Metastatic Lung Carcinoma in the Adrenal Gland (tissue), 1 donor: ENCODE results near the genes FOXO3B, CDRT15L2, USP22 and NATD1.

DNA sequence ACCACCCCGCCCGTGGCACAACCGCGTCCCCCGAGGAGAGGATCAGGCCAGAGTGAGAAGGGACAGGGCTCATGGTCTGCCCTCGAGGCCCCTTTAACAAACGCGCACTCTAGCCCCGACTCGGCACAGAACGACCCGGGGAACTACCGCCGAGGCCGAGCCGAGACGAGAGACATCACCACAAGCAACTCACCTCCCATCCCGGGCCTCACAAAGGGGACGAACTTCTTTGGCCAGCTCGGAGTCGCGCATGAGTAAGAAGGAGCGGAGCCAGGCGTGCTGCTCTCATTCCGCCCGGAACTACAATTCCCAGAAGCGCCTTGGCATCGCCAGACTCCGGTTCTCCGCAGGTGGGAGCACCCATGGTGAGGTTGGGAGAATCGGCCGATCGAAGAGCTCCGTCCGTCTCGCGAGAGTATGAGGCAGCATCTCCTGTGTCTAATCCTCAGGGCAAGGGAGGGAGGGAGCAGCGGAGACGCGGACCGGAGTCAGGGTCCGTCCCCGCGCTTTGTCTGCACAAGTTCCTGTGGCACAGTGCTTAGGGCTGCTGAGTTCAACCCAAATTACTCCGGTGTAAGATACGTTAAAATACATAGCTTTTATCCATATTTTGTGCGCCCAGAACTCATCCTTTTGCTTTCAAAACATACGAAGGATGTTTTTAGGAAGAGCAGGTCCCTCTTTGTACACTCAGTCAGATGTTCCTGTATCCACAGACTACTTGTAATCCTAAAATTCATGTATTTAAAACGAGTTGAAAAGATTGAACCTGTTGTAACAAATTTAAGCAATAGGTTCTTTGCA lies at the start of gene FOXO3B:
Gene FOXO3B, minus strand, starts transcription at position 304 of the 804 bp plus-strand sequence.
- PRO-cap = bidirectional peak, plus-strand start at position 377 of the sequence, minus-strand start at position 302 of the sequence

- PRO-cap = no peak
Measured at GRCh38 chr17:19248748-19249281, 11.6 kb downstream of the EPN2 start.

DNA sequence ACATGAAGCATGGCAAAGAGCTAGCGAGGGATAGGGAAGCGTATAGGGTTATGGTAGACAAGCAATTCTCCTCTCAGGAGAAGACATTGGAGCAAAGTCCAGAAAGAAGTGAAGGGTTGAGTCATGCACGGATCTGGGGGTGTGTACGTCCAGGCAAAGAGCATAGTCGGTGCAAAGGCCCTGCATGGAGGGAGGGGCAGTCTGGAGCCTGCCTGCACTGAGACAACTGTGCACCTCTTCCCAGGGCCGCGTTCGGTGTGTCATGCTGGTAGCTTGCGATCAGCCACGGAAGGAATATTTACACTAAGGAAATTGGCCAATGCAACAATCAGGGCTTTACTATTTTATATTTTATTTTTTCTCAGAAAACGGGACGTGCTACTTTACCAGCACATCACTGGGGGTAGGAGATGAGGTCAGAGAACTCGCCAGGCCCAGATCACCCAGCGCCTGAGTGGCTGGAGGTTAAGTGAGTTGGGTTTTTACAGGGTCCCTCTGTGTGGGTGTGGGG lies 6.6 kb upstream of the B9D1 start:
- PRO-cap = no peak

DNA sequence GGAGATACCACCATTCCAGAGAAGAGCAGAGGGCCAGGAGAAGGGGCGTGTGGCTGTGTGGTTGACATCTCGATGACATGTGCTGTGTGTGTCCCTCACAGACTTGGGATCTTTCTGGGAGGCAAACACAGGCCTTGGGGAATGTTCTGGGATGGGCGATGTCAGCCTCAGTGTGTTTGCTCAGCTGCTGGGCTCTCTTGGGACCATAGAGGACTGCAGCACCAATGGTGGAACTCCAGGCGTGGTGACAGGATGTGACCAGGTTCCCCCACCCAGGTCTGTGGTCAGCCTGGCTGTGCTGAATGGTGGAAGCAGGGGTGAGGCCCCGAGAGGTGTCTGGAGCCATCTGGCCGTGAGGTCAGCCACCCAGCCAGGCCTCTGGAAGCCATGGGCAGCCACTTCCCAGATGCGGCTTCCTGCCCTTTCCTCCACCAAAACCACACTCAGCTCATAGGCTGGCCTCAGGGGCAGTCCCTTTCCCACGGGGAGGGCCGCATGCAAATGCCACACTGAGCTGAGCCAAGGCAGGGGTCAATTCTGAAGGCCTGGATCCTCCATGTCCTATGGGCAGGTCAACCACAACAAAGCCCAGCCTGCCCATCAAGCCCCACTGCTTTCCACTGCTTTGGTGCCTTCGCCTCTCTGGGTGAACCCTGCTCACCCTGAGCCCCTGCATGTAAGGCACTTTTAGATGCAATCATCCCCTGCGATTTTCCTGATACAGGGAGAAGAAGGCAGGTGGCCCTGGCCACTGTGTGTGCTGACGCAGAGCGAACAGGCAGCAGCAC lies 7.7 kb upstream of the MAPK7 start:
- PRO-cap = no peak

DNA sequence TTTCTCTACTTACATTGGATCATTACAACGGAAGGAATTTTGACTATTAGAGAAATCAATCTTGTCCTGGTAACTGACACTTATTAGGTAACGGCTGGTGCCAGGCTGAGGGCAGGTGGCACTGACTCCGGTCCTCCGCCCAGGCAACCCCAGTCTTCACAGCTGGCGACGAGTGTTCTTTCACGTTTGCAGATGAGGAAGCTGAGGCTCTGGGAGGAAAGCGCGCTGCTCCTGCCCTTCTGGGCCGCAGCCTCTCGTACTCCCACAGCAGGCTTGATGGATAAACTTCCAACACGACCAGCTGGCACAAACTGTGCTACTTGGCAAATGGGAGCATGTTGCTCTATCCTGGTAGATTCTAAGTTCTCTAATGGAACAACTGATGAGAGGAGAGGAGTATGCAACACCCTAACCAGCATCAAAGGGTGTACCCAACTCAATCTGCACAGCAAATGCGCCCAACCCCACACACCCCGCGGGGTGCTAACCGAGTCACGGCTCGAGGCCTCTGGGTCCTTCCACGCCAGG lies 588 bp upstream of the SLC47A1 start:
- PRO-cap = no peak

- PRO-cap = no peak
Measured at GRCh38 chr17:19549777-19550397, 16.2 kb downstream of the SLC47A1 start.

- PRO-cap = no peak
Measured at GRCh38 chr17:19860596-19860985, 7.1 kb downstream of the ULK2 start.

DNA sequence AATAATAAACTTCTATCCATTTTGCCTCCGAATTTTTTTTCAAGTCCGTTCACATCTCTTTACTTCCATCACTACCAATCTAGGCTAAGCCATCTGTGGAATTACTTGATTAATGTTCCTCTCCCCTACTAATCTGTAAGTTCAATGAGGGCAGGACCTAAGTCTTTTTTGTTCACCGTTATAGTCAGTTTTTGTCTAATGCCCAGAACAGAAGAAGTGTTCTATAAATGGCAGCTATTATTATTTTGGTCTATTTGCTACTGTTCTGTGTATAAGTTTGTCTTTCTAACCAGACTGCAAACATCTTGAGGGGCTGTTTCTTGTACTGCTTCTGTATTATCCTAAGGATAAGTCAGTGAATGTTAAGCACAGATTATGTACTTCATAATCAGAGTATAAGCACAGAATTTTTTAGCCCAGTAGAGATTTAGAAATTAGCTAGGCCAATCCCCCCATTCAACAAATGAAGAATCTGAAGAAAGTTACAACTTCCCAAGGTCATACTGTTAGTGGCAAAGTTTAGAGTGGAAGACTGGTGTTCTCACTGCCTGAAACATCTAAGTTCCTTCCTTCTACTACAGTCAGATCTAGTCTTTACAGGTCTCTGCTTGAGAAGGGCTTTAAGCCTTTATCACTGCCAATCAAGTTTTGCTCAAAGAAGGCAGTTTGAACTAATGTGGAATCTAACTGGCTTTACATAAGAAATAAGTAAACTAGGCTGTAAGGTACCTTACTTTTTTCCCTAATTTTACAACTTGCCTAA lies 11.2 kb downstream of the AKAP10 start:
- PRO-cap = no peak

DNA sequence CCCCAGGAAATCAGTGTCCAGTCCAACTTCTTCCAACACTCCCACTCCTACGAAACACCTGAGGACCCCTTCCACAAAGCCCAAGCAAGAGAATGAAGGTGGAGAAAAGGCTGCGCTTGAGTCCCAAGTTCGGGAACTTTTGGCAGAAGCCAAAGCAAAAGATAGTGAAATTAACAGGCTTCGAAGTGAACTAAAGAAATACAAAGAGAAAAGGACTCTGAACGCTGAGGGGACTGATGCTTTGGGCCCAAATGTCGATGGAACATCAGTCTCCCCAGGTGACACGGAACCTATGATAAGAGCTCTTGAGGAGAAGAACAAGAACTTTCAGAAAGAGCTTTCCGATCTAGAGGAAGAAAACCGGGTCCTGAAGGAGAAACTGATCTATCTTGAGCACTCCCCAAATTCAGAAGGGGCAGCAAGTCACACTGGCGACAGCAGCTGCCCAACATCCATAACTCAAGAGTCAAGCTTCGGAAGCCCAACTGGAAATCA lies 195.3 kb downstream of the SPECC1 start:
- PRO-cap = no peak

GRCh38 chr17:20263460-20264004 lies 203.8 kb downstream of the LGALS9B start:
- PRO-cap = no peak

DNA sequence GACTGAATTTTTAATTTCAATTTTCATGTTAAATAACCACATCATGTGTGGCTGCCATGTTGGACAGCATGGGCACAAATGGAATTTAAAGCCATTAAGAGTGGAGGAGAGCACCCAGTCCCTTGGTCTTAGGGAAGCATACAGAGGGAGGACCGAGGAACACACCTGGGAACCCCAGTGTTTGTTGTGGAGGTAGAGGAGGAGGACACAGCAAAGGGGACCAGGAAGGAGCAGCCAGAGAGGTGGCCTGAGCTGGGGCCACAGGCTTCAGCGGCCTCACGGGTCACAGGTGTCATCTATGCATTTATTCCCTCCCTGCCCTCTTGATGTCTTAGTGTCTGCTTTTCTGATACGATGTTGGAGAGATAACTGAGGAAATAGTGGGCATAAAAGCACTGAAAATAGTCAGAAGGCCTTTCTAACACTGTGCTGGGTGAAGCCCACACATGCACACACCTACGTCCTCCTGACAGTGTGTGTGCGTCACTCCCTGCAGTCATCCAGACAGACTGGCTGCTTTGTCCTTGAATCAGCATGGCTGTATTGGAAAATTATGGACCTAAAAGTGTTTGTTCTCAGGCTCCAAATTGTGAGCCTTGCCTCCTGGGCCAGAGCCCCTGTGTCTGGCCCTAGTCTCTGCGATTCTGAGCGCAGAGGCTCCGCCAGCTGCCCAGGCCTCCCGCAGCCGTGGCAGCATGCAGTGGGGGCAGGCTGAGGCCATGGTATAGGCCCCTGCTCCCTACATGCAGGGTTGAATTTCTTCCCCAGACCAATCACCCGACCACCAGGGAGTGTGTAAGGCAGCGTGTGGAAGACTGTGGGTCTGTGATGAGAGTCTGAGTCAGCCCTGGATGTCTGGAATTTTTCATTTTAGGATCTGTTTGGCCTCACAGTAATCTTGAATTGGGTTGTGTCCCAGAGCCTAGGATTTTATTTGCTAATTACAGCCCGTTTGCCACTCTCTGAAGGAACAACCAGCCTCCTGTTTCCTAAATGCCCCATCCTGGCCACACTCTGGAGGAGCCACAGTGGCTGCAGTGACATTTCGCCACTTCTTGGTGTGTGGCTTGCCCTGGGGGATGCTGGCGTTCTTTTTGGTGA lies 167.0 kb downstream of the LGALS9B start:
- PRO-cap = no peak

GRCh38 chr17:20579347-20579856 lies at the start of gene CDRT15L2:
Gene CDRT15L2 (plus strand): TSS chr17:20579724.
- PRO-cap = no peak

DNA sequence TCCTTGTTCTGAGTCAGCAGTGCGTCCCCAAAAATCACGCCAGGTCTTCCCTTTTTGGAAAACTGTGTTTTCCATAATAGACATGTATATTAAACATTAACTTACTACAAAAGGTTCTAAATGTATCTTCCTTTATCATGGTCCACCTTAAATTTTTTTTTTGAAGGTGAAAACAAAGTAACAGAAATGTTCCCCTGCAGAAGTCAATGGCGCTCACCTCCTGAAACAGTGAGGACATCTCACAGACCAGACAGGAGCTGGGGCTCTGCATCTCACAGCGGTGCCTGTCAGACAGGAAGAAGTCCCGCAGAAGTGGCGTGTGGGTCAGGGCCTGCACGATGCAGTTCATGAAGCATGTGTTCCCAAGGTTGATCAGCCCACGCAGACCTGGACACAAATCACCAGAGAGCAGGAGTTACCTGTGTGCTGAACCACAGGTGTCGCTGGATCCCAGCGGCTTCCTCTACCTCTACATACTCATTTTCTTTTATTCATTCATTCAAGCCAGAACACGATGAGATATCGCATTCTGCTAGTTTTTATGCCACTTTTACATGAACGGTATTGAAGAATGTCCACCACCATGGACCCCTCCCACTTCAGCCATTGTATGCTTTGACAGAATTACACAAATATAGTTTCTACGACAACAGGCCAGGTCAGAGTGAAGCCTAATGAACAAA lies 24.9 kb downstream of the USP22 start:
- PRO-cap = no peak

GRCh38 chr17:21033019-21033997 lies 9.5 kb downstream of the USP22 start:
- PRO-cap = no peak

DNA sequence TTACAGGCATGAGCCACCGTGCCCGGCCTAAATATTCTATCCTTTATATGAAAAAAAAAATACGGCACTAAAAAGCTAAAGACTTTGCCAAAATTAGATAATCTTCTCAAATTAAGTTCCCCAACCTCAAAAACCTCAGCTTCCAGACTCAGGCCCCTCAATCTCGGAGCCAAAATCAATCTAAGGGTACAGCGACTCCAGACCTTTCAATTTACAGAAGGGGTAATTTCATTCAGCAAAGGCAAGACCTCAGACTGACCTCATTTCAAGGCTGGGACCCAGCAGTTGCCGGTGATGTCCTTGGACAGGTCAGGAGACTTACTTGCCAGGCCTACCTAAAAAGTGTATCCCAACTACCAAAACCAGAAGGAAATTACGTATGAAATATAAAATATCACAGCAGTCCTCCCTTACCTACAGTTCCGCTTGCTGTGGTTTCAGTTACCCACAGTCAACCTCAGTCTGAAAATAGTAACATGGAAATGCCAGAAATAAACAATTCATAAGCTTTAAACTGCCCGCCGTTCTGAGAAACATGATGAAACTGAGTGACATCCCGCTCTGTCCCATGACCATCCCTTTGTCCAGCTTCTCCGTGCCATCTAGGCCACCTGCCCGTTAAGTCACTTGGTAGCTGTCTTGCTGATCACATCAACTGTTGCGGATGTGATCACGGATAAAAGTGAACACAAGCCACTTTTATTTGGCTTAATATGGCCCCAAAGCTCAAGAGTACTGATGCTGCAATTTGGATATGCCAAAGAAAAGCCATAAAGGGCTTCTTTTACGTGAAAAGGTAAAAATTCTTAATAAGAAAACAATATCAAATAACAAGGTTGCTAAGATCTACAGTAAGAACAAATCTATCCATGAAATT lies 8.6 kb downstream of the USP22 start:
- PRO-cap = no peak

DNA sequence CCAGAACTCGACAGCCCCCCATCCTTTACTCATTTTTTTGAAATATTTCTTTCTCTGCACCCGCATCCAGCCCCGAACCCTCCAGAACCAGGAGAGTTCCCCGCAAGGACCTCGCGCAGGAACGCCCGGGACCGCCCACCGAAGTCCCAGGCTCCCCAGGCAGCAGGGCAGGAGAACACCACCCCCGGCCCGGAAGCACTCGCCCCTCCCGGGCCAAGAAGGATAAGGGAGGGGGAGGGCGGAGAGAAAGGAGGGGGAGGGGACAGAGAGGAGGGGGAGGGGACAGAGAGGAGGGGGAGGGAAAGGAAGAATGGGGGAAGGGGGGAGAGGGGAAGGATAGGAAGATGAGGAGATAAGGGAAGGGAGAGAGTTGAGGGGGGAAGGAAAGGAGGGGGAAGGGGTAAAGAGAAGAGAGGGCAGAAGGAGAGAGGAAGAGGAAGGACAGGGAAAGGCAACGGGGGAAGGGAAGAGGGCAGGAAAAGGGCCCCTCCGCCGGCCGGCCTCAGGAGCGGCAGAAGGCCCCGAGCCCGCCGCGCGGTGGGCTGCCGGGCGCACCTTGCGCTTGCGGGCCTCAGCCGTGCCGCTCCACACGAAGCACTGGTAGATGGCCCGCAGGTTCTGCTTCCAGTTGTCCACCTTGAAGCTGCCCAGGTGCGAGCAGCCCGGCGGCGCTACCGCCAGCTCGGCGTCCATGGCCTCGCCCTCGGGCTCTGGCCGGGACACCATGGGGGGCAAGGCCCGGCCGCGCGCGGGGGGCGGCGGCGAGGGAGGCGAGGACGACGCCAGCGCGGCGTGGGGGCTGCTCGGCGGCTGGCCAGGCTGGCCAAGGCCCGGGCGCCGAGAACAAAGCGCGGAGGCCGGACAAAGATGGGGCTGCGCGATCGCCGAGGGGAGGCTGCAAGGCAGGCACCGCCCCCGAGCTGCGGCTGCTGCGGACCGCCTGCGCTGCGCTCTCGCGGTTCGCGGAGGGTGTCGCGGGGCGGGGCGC lies at the start of gene USP22:
Gene USP22, minus strand, starts transcription at position 902 of the 988 bp plus-strand sequence.
- PRO-cap = bidirectional peak, plus-strand start at position 311 of the sequence, minus-strand start at position 146 of the sequence; bidirectional peak, plus-strand start outside the sequence, minus-strand start at position 897 of the sequence

DNA sequence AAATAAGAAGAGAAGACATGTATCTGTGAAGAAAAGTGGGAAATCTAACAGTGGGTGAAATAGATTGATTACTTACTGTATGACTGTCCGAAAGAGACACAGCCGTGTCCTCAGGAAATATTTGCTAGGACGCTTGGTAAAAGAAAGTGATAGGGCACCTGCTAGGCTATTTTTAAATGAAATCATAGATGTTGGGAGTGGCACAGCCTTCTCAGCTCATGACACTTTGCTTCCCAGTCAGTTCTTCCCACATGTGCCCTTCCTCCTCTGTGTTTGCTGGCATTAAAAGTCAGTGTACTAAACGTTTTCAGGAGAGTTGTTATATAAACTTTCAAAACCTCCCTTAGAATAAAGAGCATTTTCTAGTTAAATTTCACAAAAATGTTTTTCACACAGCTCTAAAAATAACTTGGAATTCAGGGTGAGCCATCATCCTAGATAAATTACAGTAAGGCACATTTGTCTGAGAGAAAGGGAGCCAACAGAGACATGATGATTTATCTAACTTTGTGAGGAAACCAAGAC lies 34.9 kb downstream of the DHRS7B start:
- PRO-cap = no peak

DNA sequence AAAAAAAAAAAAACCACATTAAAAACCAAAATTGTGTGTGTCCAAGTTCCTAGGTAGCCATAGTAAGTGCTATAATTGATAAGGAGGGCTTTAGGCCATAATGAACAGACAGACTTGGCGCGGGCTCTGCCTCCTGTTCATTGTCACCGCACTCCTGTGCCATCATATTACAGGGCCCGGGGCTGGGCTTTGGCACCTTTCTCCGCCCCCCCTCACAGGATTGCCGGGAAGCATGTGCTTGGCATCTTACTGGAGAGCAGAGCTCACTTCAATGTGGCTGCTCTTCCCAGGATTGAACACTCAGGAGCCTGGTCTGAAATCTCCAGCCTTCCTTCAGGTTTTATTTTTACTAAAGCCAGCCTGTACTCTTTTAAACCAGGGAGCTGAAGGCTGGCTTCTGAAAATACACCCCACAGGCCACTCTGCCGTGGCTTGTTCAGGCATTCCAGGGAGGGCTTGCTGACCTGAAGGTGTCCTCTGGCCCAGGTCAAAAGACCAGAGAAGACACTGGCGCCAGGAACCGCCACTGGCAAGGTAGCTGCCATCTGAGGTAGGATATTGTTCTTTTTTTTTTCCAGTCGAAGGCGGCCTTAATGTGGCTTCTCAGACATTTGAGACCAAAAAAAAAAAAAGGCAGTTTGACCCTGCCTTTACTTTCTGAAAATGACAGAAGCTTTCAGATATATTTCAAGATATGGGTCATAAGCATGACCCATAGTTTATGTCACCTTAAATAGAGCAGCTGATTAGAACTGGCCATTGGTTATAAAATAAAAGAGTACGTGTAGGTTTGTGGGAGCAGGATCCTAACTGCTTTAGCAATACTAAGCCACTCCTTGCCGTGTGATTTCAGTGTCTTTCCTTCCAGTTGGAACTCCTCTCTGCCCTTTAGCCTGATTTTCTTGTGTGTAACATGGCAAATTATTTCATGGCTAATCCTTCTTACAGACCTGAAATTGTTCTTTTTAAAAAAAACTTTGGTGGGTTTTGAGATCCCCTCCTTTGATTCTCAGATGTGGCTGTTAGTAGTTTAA lies 39.5 kb downstream of the DHRS7B start:
- PRO-cap = no peak

DNA sequence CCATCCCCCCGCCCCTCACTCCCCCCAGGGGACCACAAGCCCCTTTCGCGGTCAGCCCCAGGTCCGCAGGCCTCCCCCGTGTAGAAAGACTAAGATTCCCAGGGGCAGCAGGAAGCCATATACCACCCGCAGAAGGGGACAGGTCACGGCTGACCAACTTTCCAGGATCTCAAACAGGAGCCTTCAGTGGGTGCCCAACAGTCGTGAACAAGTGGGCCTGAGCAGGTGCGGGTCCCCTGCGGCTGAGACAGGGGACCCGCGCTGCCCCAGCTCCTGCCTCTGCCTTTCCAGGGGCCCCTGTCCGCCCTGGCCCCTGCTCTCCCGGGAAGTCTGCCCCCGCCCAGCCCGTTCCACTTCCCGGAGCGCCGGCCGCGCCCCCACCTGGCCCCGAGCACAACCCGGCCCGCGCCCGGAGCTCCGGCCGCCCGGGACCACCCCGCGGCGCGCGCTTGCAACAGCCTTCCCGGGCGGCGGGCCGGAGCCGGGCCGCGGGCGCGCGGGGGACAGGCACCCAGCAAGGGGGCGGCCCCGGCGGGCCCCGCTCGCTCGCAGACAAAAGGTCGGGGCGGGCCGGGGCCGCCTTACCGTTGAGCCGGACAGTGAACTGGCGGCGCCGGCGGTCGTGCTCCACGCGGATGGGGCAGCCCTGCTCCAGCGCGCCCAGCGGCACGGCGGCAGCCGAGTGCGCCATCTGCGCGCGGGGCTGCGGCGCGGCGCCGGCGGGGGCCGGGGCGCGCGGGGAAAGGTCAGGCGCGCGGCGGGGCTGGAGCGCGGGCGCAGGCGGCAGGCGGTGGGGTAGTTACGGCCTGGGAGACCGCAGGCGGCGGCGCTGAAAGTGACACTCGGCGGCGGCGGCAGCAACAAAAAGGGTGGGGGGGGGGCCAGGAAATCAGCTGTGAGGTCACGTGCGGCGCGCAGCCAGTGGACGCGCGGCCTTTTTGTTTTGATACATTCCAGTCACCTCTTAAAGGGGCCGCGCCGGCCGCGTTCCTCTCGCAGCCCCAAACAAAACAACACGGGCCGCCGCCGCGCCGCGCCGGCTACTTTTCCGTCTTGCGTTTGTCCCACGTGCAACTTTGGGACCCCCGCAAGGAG lies at the start of gene NATD1:
Gene NATD1, minus strand, starts transcription at position 837 of the 1,095 bp plus-strand sequence.
- PRO-cap = unidirectional peak, minus-strand start at position 837 of the sequence

- PRO-cap = no peak
Measured at GRCh38 chr17:21268162-21268463, 14.9 kb upstream of the NATD1 start.